HT-29 (cell line): ENCODE results near the genes SLC11A2 and TMDD1.

DNA sequence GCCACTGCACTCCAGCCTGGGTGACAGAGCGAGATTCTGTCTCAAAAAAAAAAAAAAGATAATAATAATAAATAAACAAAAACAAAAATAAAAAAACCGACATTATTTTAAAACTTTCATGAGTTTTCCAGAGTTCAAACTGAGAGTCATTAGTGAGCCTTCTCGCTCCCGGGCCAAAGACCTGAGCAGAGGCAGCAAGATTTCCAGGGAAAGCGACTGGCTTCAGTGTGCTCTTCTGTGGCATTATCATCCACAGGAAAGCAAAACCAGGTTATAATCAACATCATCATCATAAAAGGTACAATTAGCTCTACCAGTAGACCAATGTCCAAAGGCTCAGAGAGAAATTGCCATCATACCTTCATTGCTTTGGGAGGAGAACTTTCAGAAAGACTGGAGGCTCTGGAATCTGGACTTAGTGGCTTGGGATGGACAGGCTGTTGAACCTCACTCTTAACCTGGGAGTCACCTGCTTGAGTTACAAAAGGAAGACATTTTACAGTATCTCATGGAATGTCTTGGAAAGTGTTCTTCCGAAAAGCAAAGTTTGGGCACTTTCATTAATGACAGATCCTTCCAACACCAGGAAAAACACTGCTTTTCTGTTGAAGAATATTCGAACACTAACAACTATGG lies 25.0 kb upstream of the CERS5 start:
- RAMPAGE, long total RNA, result no peak

- RAMPAGE, long total RNA, result no peak
Observed at GRCh38 chr12:50221020-50221869, 54.1 kb upstream of the CERS5 start.

DNA sequence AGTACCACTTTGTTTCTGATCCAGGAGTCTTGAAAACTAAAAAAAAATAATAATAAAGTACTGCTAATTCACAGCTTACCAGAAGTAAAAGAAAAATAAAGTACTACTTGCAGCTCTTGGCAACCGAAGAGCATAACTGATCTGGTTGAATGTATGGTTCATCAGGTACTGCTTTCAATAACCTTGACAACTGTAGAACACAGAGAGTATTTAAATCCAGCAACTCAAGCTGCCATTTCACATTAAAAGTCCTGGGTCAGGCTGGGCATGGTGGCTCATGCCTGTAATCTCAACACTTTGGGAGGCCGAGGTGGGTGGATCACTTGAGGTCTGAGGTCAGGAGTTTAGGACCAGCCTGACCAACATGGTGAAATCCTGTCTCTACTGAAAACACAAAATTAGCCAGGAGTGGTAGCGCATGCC lies 33.6 kb downstream of the LIMA1 start:
- RAMPAGE, long total RNA, result no peak

DNA sequence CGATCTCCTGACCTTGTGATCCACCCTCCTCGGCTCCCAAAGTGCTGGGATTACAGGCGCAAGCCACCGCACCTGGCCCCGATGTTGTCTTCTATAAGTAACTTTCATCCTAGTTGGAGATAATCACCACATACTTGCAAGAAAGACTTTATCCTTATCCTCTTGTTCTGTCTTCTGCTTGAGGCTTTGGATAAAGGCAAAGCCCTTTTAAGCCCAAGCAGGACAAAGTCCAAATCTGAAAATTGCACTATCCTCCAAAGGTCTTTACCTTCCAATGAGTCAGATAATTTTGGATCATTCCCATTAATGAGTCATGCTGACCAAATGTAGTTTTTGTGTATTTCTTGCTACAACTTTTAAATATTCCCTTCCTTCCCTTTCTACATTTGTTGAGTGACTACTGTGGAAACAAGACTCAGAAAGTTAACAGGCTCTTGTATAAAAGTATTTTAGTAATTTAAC lies 20.9 kb upstream of the LIMA1 start:
- RAMPAGE, long total RNA, result no peak

DNA sequence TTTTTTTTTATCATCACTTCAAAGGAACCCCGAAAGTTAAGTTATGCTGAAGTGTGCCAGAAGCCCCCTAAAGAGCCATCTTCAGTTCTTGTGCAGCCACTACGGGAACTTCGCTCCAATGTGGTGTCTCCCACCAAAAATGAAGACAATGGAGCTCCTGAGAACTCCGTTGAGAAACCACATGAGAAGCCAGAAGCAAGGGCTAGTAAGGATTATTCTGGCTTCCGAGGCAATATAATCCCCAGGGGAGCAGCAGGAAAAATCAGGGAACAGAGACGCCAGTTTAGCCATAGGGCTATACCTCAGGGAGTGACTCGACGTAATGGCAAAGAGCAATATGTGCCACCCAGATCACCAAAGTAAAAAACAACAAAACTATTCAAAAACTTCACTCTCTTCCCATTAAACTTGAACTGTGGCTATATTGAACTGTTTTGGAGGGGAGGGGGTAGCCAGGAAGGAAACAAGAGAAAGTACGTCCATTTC lies 29.2 kb upstream of the DIP2B start:
- RAMPAGE, long total RNA, result no peak

DNA sequence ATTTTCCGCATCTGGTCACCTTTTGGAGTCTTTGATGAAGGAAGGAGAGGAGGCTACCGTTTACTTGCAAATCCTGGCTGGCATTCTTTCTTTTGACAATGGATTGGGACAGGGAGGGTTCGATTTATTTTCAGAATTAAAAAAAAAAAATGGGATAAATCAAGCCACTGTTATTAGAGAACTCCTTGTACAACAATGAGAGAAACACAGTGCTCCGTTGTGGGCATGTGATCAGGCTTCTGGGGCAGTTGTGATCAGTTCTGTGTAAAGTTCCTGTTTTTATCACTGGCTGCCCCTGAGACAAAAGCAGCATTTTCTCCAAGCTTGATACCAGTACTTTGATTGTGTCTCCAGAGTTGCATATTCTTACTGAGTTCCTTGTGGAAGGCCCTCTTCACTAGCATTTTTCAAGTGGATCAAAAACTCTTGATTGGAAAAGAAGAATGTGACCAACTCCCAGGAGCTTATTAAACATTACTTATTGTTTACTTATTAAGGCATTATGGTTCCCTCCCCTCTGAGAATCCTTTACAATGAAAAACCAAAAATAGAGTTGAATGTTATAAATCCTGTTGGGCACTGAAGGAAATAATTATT lies 1.2 kb downstream of the DIP2B start:
- RAMPAGE, long total RNA, result no peak

- RAMPAGE, long total RNA, result no peak
Observed at GRCh38 chr12:50517408-50518089, 12.8 kb downstream of the DIP2B start.

DNA sequence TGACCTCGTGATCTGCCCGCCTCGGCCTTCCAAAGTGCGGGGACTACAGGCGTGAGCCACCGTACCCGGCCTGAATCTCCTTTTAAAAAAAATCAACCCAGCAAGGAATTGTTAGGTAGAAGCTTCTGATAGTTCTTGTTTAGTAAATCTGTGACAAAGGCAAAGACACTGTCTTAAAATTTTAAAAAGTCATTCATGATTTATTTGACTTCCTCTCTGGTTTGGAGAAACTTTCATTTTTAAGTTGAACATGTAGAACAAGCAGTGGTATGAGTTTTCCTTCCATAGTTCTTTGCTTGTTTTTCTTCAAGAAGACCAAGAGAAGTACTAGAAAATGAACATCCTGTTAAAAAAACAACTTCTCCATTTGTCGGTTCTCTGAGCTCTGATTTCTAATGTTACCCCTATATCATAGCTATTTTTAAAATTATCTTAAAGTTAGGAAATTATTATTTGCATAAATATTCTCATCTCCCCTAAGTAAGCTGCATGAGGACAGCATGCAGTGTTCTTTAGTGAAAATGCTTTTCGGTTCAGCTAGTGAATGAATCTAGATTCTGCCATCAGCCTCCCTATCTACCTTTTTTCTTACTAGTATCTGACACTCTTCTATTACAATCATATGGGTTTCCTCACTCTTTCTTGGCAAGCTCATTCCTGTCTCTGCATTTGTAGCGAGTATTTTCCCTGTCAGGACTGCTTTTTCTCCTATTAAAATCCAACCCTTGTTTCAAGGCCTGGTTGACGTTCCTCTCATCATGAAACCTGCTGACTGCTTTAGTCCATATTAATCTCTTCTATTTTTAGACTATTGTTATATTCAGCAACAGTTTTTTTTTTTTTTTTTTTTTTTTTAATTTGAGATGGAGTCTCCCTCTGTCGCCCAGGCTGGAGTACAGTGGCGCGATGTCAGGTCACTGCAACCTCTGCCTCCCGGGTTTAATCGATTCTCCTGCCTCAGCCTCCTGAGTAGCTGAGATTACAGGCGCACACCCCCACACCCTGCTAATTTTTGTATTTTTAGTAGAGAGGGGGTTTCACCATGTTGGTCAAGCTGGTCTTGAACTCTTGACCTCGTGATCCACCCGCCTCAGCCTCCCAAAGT lies 15.8 kb downstream of the DIP2B start:
- RAMPAGE, long total RNA, result no peak

DNA sequence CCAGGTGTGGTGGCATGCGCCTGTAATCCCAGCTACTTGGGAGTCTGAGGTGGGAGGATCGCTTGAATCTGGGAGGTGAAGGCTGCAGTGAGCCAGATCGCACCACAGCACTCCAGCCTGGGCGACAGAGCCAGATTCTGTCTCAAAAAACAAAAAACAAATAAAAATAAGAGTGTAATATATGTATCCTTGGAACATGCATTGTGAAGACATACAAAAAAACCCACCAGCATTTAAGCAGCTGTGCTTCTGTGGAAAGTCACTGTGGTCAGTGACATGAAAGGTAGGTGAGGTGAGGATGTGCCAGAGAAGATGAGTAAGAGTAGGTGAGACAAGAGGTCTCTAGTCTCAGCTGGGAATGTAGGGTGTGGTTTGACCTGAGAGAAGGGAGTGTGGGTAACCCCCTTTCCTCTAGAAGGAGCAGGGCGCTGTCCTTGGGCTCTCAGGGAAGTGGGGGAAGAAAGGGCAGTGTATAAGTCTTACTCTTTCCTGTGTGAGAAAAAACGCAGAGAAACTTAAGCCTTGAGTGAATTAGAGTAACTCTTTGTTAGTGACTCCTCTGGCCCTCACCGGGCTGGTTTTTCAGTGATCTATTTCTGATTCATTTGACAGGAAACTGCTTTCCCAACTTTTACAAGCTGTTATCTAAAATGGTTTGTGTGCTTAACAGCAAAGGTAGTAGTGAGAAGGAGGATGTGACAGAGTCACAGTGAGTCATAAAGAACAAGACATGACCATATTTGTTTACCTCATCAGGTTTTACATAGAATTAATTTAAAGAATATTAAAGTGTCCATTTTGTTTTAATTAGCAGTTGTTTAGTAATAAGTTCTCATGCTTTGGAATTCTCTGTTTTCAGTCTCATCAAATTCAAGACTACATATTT lies 27.8 kb downstream of the DIP2B start:
- RAMPAGE, long total RNA, result no peak

DNA sequence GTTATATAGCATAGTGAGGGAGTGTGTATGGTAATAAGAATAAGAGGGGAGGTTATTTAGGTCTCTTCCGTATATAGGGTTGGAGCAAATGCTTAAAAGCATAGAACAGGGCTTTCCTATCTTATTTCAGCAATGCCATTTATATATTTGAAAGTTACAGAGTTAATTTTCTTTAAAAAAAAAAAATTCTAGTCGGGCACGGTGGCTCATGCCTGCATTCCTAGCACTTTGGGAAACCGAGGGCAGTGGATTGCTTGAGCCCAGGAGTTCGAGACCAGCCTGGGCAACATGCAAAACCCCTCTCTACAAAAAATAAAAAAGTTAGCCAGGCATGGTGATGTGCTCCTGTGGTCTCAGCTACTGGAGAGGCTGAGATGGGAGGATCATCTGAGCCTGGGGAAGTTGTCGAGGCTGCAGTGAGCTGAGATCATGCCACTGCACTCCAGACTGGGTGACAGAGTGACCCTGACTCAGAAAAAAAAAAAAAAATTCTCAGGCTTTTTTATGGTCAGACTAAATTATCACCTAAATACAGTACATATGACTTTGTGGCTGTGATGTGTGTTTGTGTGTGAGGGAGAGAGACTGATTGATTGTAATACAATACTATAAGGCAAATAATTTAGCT lies 57.6 kb downstream of the DIP2B start:
- RAMPAGE, long total RNA, result no peak

- RAMPAGE, long total RNA, result no peak
Observed at GRCh38 chr12:50618954-50619795, 114.4 kb downstream of the DIP2B start.

DNA sequence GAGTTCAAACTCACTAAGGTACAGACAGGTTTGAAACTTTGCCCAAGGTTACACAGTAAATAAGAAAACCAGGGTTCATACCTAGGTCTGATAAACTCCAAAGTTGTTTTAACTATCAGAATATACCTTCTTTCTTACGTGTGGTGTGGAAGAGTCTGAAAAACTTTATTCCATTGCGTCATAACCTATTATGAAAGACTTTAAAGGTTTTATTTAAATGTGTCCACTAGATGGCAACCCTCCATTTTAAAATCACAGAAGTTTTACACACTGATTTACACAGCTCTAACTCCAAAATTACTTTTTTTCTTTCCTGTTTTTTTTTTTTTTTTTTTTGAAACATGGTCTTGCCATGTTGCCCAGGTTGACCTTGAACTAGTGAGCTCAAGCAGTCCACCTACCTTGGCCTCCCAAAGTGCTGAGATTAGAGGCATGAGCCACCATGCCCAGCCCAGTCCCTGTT lies 17.4 kb upstream of the TMPRSS12 start:
- RAMPAGE, long total RNA, result no peak

DNA sequence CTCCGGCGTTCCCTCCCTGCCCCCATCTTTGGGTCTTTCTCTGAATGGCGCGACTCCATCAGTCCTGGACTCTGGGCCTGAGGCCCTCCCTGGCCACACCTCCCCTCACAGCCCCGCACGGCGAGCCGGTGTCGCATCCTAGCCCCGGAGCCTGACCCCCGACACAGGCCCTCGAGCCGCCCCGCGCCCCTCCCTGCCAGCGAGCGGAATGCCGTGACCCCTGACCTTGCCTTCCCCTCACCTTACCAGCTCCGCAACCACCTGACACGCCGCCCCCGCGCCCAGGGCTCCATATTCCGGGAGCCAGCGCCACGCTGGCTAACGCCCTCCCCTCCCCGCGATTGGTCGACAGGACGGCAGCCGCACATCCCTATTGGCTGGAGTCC lies at the start of gene SLC11A2:
SLC11A2 (minus strand) TSS at position 316 of the 386 bp plus-strand sequence.
- RAMPAGE, long total RNA, result no peak

- RAMPAGE, long total RNA, result no peak
Observed at GRCh38 chr12:51195814-51196279, 22.0 kb downstream of the POU6F1 start.

DNA sequence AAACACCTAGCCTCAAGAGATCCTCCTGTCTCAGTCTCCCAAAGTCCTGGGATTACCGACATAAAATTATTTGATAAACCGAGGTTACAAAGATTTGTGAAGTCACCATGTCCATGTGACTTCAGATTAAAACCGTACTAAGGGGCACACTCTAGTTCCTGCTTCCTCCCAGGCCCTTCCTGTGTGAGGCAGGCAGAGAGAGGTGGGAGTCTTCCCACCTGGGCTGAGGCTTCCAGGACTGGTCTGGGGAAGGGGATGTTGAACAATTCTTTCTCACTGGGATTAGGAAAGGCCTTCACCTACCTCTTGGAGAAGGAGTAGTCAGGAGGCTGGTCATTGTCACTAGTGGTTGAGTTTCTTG lies 1.3 kb downstream of the SMAGP start:
- RAMPAGE, long total RNA, result no peak

DNA sequence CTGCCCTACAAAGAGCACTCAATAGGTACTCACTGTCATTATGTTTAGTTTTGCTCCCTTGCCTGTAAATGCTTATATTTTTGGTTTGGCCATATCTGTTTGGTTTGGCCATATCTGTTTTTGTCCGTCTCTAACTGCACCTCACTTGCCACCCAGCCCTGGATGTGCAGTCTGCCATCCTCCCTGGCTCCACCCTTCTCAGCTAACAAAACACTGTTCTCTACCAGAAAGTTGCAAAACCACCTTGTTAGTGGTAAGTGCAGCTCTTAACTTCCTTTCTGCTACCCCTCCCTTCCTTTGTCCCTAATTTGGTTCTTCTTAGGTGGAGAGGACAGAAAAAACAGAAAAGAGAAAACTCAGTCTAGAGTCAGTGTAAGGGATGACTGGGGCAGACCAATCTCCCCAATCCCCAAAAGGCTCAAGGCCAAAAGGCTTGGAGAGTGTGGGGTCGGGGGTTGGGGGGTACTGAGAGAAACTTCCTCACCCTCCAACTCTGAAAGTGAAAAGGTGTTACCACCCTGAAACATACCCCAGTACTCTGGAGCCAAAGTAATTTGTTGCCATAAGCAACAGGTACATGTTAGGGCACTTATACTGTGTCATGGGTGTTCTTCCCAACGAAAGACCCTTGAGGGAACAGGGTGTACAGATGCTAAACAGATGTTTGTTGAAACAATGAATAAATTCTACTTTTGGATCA lies 5.0 kb downstream of the BIN2 start:
- RAMPAGE, long total RNA, result no peak

DNA sequence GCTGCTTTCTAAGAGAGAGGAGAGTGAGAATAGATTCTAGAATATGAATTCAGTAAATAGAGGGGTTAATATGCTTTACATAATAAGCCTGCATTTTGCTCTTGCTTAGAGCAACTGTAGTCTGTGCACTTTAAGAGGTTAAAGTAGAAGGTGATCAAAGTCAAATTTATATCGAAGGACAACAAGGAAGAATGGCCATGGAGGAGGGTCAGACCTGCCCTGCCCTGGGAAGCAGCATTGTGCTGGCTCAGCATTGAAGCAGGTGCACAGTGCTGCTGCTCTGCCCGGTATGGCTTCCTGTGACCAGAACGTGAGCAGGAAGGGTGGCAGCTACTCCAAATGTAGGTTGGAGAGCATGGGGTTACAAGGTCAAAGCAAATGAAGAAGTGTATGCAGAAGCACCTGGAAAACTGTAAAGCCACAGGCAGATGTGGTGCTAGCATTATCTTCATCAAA lies 84.0 kb downstream of the SCN8A start:
- RAMPAGE, long total RNA, result no peak

DNA sequence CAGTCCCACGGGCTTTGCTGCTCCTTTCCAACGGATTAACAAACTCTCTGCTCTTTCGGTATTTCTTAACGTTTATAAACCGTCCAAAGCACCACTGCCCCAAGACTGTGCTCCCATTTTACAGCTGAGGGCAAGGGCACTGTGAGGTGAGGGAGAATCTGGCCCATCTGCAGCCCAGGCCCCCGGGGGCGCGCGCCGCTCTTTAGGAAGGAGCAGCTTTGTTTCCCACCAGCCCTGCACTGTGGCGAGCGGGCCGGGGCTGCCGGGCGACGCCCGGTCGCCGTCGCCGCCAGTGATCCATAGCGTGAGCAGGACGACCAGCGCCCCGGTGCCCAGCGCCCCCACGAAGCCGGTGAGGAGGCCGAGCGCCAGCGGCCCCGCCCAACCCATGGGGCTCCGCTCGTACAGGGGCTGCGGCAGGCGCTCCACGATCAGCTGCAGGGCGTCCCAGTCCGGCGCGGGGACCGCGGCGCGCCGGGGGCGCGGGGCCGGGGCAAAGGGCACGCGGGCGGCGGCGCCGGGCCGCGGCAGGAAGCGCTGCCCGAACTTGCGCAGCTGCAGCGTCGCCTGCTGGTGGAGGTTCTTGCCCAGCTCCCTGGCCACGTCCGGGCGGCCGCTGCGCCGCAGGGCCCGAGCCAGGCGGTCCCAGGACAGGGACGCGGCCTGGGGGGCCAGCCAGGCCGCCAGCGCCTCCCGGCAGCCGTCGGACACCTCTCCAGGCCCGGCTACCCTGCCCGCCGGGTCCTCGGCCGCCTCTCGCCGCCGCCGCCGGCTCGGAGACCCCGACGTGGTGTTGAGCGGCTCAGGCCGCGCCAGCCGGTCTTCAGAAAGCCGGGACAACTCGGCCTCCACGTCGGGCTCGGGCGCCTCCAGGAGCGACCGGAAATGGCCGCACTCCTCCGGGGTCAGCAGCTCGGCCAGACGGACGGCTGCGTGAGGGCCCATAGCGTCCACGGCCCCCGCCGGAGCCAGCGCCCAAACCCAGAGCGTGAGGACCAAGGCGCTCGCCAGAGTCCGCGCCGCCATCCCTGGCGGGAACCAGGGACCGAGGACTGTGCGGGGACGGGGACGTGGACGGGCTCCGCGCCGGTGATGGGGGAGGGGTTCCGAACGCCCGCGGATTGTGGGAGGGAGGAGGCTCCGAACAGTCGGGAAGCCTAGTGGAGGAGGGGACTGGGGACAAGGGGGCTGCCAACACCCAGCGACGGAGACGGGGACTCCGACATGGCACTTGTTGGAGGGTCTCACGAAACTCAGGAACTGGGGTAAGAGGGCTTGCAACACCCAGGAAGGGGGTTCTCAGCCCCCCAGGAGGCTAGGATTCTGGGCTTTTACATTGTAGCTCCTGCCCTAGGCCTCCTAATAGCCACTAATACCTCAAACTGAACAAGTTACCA lies at the start of gene TMDD1:
TMDD1 (minus strand) TSS at position 1,058 of the 1,397 bp plus-strand sequence.
- RAMPAGE, long total RNA, result no peak

GRCh38 chr12:51972420-51972833 lies 20.9 kb downstream of the ACVR1B start:
- RAMPAGE, long total RNA, result no peak

GRCh38 chr12:52014456-52014910 lies 7.7 kb downstream of the TAMALIN start:
- RAMPAGE, long total RNA, result no peak